Karpas-422 (cell line): ENCODE data around the genes RORB, PCSK5, PRUNE2 and PSAT1.

DNA sequence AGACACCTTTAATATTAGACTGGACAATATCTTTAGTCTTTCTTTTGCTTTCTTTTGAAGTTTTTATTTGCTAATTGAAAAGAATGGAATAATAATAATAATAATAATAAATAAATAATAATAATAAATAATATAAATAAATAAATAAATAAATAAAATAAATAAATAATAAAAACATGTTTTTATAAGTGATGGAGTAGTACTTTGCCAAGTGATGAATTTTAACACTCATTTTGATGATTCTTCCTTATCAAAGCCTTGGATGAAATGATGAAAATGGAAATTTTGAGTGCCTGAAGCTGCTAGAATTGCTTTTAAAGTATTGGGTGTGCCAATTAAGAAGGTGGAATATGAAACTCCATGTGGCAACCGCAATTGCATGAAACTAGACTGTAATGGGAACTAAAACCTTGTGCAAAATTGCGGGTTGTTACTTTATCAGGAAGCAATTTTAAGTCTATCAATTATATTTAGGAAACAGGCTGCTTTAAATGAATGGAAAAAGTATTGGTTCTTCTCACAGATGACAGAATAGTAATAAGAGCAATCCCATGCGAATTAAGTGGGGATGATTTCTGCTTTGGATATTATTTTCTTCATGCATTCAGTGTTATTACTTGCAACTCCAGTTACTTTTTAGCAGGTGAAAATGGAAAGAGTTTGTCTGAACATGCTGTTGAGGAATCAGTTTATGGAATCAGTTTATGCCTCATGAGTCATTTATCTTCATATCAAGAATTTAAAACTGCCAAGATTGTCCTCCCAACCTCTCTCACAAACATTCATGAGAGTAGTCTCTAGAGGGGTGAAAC is 4.6 kb downstream of the ANXA1 start:
- PRO-cap: no peak
- RAMPAGE, long total RNA: no peak

DNA sequence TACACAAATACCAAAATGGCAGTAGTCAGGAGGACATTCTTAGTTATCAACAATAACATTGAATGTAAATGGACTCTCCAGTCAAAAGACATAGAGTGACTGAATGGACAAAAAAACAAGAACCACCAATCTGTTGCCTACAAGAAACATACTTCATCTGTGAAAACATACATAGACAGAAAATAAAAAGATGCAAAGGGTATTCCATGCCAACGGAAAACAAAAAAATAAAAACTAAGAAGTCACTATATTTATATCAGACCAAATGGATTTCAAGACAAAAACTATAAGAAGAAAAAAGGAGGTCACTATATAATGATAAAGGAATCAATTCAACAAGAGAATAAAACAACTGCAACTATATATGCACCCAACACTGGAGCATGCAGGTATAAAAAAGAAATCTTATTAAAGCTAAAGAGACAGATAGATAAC is 479.4 kb upstream of the RORB start:
- PRO-cap: no peak
- RAMPAGE, long total RNA: no peak

GRCh38 chr9:74496999-74497986 is at the start of gene RORB:
TSS of gene RORB (plus strand) at chr9:74497335.
- PRO-cap: no peak
- RAMPAGE, long total RNA: no peak

DNA sequence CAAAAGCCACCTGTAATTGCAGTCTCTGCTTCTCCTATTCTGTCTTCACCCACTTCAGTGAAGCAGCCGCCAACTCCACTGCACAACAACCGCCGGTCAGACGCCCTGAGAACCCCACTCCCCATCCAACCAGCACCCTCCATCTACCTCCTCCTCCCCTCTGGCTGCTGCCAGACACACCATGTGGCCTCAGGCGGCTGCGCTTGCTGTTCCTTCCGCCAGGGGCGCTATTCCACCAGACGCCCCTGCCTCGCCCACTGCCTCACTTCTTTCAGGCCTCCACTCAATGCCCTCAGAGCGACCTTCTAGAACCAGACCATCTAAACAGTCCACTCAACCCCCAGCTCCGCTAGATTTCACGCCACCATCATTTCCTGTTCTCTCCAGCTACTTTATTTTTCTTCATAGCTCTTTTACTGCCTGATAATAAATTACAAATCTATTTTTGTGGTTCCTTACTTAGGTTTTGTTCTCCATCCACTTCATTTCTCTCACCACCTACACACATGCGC is 116.8 kb downstream of the TRPM6 start:
- PRO-cap: no peak
- RAMPAGE, long total RNA: no peak

DNA sequence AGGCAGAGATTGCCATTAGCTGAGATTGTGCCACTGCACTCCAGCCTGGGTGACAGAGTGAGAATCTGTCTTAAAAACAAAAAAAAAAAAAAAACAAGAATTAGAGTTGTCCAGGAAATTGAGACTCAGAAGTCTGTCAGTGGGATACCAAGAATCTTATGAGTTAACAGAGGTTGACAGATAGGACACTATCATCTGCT is 13.7 kb downstream of the TRPM6 start:
- PRO-cap: no peak
- RAMPAGE, long total RNA: no peak

GRCh38 chr9:75087313-75087555 is 721 bp downstream of the NMRK1 start:
- PRO-cap: no peak
- RAMPAGE, long total RNA: no peak

DNA sequence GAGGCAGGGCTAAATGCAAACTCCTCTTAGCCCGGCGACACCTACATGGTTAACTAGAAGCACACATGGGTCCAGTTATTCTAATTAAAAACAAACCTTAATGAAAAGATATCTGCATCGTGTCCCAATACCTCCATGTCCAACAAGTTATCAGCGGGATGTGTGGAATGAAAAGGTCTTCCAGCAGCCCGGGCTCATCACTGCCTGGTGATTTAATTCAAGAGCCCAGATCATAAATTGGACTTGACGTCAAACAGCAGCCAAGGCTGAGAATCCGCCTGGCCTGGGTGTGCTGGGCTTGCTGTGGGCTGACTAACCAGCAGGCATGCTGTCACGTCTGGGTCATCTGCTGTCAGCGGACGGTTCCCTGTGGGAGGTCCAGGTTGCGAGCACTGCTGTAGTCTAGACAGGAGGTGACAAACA is 289.6 kb downstream of the OSTF1 start:
- PRO-cap: no peak
- RAMPAGE, long total RNA: no peak

GRCh38 chr9:75429961-75430574 is 341.8 kb downstream of the OSTF1 start:
- PRO-cap: no peak
- RAMPAGE, long total RNA: no peak

DNA sequence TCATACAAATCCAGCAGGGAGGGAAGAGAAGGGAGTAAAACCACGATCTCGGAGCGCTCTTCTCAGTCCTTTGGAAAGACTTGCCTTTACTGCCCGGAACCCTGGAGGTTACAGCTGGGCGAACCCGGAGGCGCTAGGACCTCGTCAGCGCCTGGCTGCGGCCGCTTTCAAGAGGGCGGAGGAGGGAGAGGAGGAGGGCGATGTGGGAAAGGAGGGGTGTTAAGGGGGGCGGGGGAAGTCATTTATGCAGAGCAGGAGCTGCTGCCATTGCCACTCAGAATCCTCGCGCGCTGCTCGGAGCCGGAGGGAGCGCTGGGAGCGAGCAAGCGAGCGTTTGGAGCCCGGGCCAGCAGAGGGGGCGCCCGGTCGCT is at the start of gene PCSK5:
Gene PCSK5 (plus strand): TSS at position 270 of the 371 bp plus-strand sequence.
- PRO-cap: no peak
- RAMPAGE, long total RNA: no peak

DNA sequence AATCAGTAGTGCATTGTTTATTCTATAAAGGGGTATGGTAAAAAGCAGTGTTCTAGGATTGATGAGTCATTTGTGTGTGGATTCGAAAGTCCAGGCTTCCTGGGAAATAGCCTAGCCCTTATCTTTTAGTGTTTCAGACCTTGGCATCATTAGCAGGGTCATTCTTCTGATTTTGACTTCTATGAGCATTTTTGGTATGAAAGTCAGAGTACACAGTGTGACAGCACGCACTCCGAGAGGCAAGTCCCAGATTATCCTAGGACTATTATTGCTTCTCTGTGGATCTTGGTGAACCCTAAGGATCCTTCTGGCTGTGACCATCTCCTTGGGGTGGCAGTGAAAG is 16.9 kb downstream of the PCSK5 start:
- PRO-cap: no peak
- RAMPAGE, long total RNA: no peak

- PRO-cap: no peak
- RAMPAGE, long total RNA: no peak
These were observed 136.4 kb downstream of the PCSK5 start for GRCh38 chr9:76026842-76027320.

- PRO-cap: no peak
- RAMPAGE, long total RNA: no peak
These were observed 1.3 kb downstream of the GCNT1 start for GRCh38 chr9:76460357-76460549.

- PRO-cap: no peak
- RAMPAGE, long total RNA: no peak
These were observed 87.7 kb downstream of the PRUNE2 start for GRCh38 chr9:76818062-76818846.

DNA sequence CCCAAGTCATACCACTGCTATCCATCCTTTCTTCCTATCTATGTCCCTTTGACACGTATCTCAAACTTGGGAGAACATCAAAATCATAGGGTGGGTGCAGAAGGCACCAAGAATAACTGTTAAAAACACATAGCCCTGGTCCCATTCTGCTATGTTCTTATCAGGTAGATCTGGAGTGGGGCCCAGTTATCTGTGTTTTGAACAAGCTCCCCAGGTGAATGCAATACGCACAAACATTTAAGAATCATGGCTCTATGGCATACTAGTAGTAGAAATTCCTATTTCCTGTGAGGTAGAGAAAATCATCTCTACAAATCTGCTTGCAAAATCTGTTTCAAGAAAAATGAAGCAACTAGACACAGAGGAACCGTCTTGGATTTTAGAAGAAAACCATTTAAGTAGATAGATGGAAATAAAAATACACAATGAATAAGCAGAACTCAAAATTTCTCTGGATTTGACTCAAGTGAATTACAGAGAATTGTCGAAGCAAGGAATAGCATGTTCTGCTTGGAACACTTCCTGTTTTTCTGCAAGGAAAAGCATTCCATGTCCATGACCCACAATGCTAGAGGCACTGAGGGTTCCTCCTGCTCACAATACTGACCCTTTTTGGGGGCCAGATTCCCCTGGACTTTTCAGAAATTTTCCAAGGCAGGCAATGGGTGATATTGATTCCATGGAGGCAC is 30.0 kb downstream of the PRUNE2 start:
- PRO-cap: no peak
- RAMPAGE, long total RNA: no peak

- PRO-cap: no peak
- RAMPAGE, long total RNA: no peak
These were observed 18.6 kb downstream of the PRUNE2 start for GRCh38 chr9:76887179-76887849.

GRCh38 chr9:76906004-76907162 is at the start of gene PRUNE2:
TSS of gene PRUNE2 (minus strand) at chr9:76906114.
- PRO-cap: no peak
- RAMPAGE, long total RNA: no peak

DNA sequence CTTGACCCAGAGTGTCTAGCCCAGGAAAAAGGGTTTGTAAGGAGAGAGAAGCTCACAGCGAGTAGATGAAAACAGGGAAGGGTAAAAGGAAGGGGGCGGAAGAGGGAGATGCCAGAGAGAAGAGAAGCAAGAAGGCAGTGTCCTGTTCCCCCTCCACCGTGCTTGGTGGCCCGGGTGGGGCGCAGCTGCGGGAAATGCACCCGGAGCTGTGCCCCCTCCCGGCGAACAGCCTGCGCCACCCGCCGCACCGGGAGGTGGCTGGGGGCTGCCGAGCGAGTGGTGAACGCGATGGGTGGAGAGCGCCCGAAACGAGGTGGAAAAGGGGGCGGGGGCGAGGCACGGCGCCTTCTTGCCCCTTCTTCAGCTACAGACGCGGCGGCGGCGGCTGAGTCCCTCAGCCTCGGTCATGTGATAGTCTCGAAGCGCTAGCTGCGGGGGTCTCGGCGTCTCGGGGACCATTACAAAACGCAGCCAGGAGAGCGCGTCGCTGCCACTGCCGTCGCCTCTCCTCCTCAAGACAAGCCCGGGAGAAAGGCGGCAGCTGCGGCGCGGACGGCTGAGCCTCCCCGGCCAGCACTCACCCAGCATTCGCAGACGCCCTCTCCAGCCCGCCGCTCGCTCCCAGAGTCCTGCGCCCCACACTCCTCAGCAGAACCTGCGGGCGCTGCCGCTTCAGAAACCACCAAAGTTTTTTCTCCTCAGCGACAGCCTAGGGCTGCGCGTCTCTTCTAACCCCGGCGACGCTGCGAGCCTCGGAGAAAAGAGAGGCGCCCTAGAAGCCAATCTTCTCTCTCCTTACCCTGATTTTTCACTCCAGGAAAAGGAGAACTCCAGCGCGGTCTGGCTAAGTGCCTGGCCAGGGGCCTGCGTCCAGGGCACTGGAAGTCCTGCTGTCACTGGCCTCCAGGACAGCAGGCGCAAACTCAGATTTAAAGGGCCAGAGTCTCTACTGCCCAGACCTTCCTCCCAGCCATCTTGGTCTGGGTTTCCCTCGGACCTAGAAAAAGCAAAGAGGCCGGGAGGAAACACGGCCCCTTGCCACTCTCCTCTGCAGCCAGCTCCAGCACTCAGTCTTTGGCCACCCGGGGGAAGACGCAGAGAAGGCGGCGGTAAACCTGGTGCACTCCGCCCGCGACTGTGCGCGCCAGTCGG is 825 bp upstream of the FOXB2 start:
- PRO-cap: no peak
- RAMPAGE, long total RNA: no peak

- PRO-cap: no peak
- RAMPAGE, long total RNA: no peak
These were observed 181.3 kb downstream of the GNAQ start for GRCh38 chr9:77849814-77851268.

- PRO-cap: no peak
- RAMPAGE, long total RNA: no peak
These were observed 3.7 kb upstream of the GNAQ start for GRCh38 chr9:78035355-78035730.

DNA sequence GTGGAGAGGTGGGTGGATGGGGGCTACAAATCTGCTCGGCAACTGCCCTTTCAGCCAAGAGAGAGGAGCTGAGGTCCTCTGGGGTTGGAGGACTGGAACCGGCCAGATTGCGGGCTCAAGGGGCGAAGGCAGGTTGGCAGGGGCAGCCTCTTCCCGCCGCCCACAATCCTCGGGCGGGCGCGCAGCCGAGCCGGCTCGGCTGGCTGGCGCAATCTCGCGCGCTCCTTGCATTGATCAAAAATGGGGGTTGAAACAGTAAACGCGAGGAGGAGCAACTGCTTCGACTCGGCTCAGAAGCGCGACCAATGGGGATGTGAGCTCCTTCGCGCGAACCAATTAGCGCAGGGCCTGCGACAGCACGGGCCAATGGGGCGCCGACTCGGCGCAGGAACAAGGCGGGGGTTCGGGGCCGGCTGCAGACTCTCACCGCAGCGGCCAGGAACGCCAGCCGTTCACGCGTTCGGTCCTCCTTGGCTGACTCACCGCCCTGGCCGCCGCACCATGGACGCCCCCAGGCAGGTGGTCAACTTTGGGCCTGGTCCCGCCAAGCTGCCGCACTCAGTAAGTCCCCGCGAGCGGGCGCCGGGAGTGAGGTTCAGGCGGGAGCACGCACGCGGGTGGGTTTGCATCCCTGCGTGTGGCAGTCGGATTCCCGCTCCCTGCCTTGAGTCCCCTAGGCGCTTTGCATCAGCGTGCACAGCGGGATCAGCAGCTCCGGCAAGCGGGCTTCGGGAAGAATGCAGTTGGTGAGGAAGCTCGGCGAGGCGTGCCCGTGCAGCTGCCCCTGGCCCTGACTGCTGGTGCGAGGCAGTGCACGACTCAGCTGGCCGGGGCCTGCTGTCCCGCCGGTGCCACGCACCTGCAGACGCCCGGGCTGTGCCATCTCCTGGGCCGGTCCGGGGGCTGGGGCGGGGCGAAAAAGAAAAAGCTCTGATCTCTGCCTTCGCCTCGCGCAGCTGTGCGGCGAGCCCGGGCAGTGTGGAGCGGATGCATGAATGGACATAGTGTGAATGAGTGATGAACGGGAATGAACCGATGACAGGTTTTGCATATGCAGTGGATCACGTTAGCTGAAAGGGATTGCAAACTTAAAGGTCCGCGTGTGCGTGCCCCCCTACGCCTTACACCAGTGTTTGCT is at the start of gene PSAT1:
Gene PSAT1 (plus strand): TSS at position 416 of the 1,138 bp plus-strand sequence.
- PRO-cap: bidirectional peak, plus-strand start at position 418 of the sequence, minus-strand start at position 175 of the sequence
- RAMPAGE, long total RNA: no peak